Hair follicular keratinocyte (primary cell): ENCODE measurements around the genes SCAMP3 and RXFP4.

- RAMPAGE, long total RNA = no peak
Measured at GRCh38 chr1:155081560-155082357, 3.1 kb downstream of the EFNA3 start.

DNA sequence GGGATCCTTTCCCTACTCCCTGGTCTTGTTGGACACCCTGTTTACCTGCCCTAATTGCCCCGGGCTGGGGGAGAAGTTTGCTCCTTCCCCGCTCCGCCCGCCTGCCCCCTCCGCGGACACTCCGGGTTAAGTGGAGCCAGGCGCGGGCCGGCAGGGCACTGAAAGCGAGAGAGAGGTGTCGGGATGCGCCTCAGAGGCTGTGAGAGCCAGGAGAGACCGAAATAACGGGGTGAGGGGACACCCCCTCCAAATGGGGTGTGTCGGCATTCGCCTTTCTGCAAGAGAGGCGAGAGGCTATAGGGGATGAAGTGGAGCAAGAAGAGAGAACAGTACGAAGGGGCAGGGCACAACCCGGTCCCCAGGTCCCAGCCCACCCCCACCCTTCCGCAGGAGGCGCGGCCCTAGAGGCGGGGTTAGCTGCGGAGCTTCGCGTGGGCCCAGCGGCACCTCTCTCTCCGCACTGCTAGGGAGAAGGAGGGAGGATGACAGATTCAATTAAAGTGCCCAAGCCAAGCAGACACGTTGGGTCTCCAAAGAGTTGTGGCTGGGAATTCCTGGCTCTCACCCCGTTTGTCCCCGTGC lies 3.8 kb downstream of the EFNA3 start:
- RAMPAGE, long total RNA = no peak

DNA sequence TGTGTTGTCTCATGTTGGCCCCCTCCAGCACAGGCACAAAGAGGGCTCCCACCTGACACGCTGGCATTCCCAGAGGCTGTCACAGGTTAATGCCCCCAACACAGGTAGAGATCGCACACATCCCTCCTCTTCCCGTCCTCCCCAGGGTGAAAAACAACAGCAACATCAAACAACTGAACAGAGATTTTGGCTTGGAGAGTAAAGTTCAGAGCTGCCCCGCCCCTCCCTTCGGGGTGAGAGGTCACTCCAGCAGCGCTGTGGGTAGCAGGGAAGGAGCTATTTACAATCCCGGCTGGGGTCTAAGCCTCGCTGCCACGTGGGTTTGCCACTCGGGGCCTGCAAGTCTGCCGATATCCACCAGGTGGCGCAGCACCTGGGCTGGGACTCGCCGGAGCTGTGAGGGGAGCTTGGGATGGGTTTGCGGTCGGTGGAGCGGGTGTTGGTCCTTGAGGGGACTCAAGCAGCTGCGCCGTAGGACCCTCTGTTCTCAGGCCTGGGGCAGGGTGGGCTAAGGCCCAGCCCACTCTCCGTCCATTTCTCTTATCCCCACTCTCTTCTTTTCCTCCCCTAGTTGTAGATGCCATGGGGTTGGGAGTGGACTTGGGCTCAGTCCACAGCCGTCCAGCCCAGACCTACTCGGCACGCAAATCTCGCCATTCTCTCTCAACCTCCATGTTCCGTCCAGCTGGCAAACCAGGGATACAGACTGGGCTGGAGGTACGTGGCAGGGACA lies 12.8 kb downstream of the EFNA3 start:
- RAMPAGE, long total RNA = no peak

- RAMPAGE, long total RNA = no peak
Measured at GRCh38 chr1:155125962-155126886, 1.5 kb upstream of the EFNA1 start.

- RAMPAGE, long total RNA = no peak
Measured at GRCh38 chr1:155195634-155196071, 12.0 kb downstream of the THBS3 start.

- RAMPAGE, long total RNA = no peak
Measured at GRCh38 chr1:155200281-155201294, 7.1 kb downstream of the THBS3 start.

GRCh38 chr1:155261729-155262857 lies at the start of gene SCAMP3:
Gene SCAMP3, minus strand, starts transcription at chr1:155262360.
- RAMPAGE, long total RNA = start-site peak on the minus strand at chr1:155262246-155262376, 148 and 66 reads in 2 replicates

- RAMPAGE, long total RNA = no peak
Measured at GRCh38 chr1:155324644-155325695, 4.3 kb downstream of the RUSC1 start.

- RAMPAGE, long total RNA = no peak
Measured at GRCh38 chr1:155433036-155433494, 112.4 kb downstream of the RUSC1 start.

DNA sequence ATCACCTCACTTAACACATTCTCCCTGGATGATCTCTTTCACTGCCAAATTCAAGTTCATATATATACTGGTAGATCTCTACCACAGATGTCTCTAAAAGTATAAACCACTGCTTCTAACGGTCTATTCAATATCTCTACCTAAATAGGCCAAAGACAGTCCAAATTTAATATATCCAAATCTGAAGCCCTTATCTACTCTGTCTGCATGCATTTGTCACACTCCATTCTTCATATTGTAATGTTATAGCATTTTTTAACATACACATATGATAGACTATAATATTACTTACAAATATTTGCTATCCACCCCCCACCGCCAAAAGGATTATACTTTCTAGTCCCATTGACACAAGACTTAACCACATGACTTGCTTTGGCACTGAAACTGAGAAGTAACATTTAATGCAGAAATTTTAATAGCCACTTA lies 106.0 kb downstream of the ASH1L start:
- RAMPAGE, long total RNA = no peak

- RAMPAGE, long total RNA = no peak
Measured at GRCh38 chr1:155659254-155659453, 29.4 kb downstream of the YY1AP1 start.

DNA sequence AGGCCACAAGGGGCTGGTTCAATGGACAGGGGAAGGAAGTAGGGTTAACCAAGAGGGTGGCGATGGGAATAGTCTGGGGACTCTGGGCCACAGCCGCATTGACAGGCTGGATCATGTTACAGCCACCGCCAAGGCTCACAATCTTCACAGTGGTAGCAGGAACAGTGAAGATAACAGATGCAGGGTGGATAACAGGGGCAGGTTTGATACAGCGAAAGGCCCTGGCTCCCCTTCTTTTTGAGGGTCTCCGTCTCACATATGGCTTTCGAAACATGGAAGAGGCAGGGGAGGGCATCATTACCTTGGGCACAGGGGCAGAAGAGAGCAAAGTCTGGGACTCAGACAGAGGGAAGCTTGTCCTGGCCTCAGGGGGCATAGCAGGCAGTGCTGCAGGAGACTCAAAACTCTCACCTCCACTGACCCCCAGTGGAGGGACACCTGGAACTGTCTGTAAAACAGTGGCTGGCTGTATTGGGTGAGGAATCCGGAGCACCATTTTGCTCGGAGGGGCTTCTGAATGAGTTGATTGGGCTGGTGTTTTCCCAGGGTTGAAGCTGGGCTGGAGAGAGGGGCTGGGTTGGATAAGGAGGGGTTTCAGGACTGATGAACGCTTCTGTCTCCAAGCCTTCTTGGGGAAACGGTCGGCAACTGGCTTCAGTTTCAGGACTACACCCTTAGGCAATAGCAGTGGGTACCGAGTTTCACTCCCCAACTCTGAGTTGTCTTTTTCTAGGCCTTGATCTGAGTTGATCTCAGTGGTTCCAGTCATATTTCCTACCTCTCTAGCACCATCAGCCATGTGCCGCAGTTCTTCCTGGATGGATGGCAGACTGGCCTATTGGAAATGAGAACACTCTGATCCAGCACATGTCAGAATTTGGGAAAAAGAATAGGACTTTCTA lies 28.2 kb downstream of the YY1AP1 start:
- RAMPAGE, long total RNA = no peak

DNA sequence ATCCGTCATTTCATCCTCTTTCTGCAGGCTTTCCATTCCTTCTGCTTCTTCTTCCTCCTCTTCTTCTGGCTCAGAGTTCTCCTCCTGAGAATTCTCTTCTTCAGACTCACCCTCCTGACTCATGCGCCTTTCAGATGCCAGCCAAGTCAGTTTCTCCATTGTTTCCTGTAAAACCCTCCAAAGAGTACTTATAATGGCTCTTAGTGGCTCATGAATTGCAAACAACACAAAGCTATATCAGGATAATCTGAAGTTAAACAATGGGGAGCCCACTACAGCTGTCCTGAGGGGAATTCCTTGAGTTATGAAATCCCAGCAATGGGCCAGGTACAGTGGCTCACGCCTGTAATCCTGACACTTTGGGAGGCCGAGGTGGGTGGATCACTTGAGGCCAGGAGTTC lies 74.5 kb downstream of the DAP3 start:
- RAMPAGE, long total RNA = no peak

DNA sequence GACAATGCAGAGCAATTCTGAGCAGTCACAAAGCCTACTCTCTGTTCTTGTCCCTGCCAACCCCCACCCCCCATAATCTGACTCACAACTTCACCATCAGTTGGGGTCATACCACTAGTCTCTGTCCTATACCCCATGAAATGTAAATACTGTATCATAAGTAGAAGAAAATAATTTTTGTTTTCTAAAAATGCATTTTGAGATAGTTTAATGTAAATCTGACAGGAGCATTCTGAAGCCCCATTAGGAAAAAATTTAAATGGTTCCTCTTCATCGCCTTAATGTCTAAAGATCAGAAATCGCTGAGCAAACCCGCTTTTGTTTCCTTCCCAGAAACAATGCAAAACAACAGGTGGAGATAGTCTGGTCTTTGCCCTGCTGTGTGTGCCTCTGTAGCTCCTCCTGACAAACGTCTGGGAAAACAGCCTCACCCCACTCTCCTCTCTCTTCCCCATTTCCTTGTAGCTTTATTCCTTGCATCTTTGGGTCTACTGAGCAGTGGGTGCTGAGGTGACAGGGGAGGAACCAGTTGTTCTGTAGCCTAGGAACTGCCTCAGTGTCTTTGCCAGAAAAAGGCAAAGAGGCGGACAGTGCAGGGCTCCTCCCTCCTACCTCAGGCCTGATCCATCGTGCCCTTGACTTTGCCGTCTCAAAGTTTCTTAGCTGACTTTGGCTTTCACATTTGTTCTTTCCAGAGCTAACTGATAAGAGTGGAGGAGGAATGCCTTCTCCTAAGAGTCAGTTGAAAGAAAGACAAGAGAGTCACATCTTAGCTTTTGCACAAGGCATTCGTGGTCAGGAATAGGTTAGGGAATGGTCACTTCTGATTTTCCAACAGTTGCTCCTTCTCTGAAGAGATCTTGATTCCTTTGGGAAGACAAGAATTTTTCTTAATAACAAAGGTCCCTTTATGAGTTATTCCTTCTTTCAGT lies 24.7 kb downstream of the SYT11 start:
- RAMPAGE, long total RNA = no peak

- RAMPAGE, long total RNA = no peak
Measured at GRCh38 chr1:155941076-155941933, at the start of gene RXFP4. Gene RXFP4, plus strand, starts transcription at chr1:155941638.

DNA sequence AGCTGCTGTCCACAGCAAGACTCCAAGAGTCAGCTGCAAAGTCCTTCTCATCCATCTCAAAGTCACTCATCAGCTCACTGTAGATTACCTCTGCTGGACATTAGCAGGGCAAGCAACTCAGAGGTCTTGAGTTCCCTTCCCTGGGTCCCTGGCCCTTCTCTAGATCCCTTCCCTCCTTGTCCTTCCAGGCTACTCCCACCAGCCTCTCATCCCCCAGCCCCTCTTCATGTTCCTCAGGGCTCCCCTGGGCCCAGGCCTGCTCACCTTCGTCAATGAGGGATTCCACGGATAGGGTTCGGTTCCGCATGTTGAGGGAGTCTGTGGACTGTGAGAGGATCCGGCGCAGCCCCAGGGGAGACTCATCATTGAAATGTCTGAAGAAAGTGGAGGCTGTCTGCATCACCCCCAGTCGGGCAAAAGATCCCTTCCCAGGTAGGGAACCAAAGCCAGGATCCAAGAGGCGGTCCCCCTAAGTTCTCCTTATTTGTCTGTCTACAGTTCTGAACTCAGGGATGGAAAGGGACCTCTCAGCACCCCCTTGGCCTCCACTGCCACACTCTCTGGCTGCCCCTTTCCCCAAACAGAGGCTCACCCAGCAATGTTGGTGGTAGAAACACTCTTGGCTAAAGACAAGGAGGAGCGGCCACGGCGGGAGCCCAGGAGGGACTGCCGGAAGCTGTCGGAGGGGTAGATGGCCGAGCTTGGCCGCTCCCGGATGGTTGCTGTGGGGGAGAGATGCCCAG lies 13.1 kb downstream of the ARHGEF2 start:
- RAMPAGE, long total RNA = no peak

DNA sequence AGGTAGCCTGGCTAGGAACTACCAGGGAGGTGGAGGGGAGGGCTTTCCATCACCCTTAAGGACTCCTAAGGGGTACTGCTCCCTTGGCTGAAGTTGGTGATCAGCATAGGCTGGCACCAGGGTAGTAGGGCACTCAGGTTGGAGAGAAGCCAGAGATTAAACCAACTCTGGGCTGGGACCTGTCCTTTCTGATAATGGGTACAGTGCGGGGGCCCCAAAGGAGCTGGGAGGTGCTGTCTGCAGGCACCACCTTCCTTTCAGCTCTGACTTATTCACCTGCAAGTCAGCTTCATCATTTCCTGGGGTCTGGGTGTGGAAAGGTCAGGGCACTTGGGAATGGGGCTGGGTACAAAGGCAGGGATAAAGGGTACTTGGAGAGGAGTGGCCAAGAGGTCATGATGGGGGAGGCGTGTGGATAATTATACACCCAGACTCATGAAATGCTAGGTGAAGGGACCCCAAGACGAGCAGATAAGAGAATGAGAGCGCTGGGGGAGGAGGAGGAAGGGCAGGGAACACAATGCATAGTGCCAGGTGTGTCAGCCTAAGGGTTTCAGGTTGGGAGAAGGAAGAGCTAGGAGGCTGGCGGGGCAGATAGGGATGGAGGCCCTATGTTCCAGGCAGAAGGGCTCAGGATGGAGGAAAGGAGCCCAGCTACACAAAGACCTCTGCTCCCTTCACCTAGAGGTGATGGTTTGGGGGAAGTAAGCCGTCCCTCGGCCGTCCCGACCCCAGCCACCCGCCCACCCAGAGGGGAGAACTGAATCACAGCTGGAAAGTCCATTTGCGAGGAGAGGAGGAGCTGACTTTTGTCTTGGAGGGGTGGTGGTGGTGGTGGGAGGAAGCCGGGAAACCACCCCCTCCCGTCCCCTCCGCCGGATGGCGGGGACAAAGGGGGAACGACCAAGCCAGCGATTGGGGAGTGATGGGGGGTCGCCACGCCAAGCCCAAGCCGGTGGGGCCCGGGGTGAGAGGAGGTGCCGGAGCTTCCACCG lies 1.0 kb downstream of the ARHGEF2 start:
- RAMPAGE, long total RNA = no peak

- RAMPAGE, long total RNA = no peak
Measured at GRCh38 chr1:156003944-156004403, 16.8 kb downstream of the SSR2 start.

GRCh38 chr1:156073200-156074265 lies 8.7 kb downstream of the MEX3A start:
- RAMPAGE, long total RNA = no peak

- RAMPAGE, long total RNA = no peak
Measured at GRCh38 chr1:156075182-156075560, 7.1 kb downstream of the MEX3A start.